Spleen (tissue), 7 donors: Measurements from ENCODE around the genes RND1, DHH and SPATS2.

GRCh38 chr12:48350008-48350752, 539 bp downstream of the ZNF641 start:
- PRO-cap, 4 experiments, result peak in 4 of 4 experiments; most common plus-strand start chr12:48350553 (in 3); most common minus-strand start chr12:48350556 (in 2)
- RAMPAGE, long total RNA, 4 experiments, result no peak in any of the 4 experiments

DNA sequence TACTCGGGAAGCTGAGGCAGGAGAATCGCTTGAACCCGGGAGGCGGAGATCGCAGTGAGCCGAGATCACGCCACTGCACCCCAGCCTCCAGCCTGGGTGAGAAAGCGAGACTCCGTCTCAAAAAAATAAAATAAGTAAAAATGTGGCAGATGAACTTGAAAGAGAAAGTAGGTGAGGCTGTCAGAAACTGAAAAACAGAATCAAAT, 708 bp upstream of the CCNT1 start:
- PRO-cap, 4 experiments, result no peak in any of the 4 experiments
- RAMPAGE, long total RNA, 4 experiments, result no peak in any of the 4 experiments

- PRO-cap, 4 experiments, result no peak in any of the 4 experiments
- RAMPAGE, long total RNA, 4 experiments, result no peak in any of the 4 experiments
Observed at GRCh38 chr12:48768252-48768751, 20.6 kb downstream of the ADCY6 start.

GRCh38 chr12:48787654-48788447, 1.0 kb downstream of the ADCY6 start:
- PRO-cap, 4 experiments, result no peak in any of the 4 experiments
- RAMPAGE, long total RNA, 4 experiments, result no peak in any of the 4 experiments

- PRO-cap, 4 experiments, result peak in 4 of 4 experiments; most common minus-strand start chr12:48865870 (in 4)
- RAMPAGE, long total RNA, 4 experiments, result no peak in any of the 4 experiments
Observed at GRCh38 chr12:48865593-48866528, at the start of gene RND1. Gene RND1, minus strand, starts transcription at chr12:48865870.

DNA sequence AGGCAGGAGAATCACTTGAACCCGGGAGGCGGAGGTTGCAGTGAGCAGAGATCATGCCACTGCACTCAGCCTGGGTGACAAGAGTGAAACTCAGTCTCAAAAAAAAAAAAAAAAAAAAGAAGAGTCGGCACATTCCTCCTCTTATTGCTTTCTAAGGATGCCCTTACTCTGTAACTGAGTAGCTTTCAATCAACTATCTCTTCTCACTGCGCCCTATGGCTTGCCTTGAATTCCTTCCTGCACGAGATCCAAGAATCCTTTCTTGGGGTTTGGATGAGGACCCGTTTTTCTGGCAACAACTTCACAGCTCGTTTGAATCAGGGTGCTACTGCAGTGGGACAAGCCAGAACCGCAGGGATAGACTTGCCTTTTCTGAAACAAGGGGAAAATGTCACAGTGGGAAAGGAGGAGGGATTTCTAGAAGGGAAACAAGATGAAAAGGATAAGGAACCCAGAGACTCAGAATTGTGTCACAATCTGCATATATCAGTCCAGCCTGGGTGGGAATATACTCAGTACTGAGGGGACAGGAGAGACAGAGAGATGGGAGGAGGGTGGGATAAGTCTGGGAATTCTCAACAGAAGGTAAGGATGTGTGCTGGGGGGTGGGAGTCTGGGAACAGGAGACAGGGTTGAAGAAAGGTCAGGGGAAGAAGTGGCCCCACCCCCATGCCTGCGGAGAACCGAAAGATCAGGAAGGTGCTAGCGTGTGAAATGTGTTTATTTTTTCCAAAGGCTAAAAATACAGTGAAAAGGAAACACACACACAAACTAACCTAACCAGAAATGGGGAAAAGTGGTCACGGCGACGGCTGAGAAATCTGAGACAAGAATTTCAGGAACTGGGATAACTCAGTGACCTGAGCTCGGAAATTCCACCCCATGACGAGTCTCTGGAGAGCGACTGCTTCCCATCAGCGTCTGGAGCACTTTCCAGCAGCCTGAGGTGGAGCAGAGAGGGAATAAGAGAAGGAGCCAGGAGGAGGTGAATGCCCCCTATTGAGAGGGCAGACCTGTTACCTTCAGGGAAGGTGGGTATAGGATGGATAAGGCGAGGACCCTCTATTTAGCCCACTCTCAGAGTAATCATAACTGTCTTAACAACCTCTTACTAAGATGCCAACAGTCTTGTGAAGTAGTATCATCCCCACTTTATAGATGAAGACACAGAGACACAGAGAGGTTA, 16.4 kb upstream of the RND1 start:
- PRO-cap, 4 experiments, result no peak in any of the 4 experiments
- RAMPAGE, long total RNA, 4 experiments, result no peak in any of the 4 experiments

DNA sequence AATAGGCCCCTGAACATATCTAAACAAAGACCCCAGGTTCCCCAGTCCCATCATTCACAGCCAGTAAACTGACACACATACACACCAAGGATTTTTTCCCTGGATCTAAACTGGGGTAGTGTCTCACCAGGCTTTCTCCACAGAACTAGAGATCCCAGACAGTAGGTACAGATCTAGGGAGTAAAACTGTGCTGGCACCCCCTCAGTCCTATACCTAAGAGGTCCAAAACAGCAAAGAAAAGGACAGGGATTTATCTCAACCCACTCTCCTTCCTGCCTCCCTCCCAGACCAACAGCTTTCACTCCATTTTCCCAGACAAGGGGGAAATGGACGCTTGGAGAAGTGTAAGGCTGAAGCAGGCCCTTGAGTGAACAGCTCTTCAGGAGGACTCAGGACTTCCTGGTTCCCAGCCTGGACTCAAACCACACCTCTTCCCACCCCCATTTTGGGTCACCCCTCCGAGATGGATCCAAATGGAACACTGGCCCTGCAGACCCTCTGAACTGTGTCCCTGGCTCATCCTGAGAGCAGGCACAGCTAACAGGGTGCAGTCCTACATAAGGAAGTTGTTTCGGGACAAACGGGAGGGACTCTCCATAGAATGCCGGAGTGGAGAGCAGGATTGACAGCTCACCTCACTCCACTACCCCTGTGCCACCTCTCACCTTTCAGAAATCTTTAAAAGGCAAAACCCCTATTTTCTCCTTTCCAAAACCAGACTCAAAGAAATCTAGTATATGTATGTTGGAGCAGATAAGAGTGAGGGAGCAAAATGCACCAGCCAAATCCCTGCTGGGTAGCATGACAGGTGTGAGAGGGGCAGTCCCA, 2.7 kb downstream of the KMT2D start:
- PRO-cap, 4 experiments, result no peak in any of the 4 experiments
- RAMPAGE, long total RNA, 4 experiments, result no peak in any of the 4 experiments

DNA sequence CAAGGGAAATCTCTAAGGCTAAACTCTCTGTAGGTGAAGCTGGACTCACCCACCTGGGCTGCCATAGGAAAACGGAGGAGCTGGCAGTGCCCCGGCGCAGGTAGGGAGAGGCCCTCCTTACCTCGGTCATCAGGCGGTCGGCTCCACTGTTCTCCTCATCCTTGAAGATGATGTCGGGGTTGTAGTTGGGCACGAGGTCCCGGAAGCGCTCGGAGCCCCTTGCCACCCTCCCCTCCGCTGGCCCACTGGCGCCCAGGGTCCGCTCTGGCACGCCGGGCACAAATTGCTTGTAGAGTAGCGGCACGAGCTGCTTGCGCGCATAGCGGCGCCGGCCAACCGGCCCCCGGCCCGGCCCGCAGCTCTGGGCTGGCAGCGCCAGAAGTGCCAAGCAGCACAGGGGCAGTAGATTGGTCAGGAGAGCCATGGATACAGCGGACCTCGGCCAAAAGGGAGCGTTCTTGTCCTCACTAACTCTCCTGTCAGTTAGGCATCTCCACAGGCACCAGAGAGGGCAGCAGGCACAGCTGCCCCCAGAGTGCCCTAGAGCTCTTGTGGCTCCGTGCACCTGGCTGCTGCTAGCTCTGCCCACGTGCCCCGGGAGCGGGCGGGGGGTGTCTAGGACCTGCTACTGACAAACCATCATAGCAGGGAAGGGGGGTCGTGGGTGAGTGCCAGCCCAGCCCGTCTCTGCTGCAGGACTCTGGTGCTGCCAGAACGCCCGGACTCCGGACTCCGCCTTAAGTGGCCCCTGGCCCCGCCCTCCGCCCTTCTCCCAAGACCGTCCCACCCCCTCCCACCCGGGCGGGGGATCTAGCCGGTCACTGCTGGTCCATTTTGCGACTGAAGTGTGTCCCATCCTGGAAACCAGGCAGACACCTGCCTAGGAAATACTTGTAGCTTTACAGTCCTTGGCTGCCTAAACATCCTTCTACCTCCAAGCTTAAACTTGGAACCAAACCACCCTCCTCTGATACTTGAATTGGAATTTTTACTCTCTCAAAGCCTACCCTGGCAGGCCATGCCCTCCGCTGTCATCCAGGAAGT, at the start of gene DHH:
DHH (minus strand) TSS at position 713 of the 1,044 bp plus-strand sequence.
- PRO-cap, 4 experiments, result peak in 1 of 4 experiments; most common minus-strand start position 689 of the sequence (in 1)
- RAMPAGE, long total RNA, 4 experiments, result no peak in any of the 4 experiments

GRCh38 chr12:49096846-49097299, 2.3 kb upstream of the DHH start:
- PRO-cap, 4 experiments, result no peak in any of the 4 experiments
- RAMPAGE, long total RNA, 4 experiments, result no peak in any of the 4 experiments

GRCh38 chr12:49130027-49130560, 1.1 kb downstream of the TUBA1B start:
- PRO-cap, 4 experiments, result peak in 2 of 4 experiments; most common plus-strand start chr12:49130413 (in 1); most common minus-strand start chr12:49130154 (in 1)
- RAMPAGE, long total RNA, 4 experiments, result no peak in any of the 4 experiments

DNA sequence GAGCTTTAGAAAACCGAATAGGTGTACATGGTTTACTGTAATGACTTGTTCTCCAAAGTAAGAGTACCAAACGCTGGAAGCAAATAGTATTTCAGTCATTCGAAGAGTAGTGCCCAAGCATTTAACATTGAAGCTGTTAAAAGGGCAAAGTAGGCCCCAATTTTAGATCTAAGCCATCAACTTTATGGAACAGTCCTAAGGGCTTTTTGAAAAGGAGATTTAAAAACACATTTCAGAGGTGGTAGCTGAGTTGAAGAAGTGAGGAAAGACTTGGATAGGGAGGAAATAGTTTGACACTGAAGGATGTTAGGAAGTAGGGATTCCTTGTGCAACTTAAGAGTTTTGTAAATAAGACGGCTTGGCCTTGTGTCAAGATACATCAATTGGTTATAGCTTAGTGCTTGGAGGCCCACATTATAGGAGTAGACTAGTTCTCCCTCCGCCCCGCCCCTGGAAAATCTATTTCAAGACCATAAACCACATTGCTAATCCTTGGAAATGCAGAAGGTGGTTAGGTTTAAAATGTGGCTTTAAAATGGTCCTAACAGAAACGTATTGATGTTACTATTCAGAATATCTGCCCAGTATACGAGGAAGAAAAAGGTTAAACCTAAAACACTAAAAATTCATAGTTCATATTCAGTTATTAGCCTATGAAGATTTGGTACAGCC, 844 bp upstream of the TUBA1B start:
- PRO-cap, 4 experiments, result no peak in any of the 4 experiments
- RAMPAGE, long total RNA, 4 experiments, result no peak in any of the 4 experiments

GRCh38 chr12:49189983-49190702, 1.3 kb upstream of the TUBA1A start:
- PRO-cap, 4 experiments, result no peak in any of the 4 experiments
- RAMPAGE, long total RNA, 4 experiments, result no peak in any of the 4 experiments

GRCh38 chr12:49233642-49234399, 31.1 kb upstream of the TUBA1C start:
- PRO-cap, 4 experiments, result peak in 4 of 4 experiments; most common plus-strand start chr12:49233907 (in 4); most common minus-strand start chr12:49233871 (in 3)
- RAMPAGE, long total RNA, 4 experiments, result no peak in any of the 4 experiments

- PRO-cap, 4 experiments, result no peak in any of the 4 experiments
- RAMPAGE, long total RNA, 4 experiments, result no peak in any of the 4 experiments
Observed at GRCh38 chr12:49273671-49274350, 8.9 kb downstream of the TUBA1C start.

DNA sequence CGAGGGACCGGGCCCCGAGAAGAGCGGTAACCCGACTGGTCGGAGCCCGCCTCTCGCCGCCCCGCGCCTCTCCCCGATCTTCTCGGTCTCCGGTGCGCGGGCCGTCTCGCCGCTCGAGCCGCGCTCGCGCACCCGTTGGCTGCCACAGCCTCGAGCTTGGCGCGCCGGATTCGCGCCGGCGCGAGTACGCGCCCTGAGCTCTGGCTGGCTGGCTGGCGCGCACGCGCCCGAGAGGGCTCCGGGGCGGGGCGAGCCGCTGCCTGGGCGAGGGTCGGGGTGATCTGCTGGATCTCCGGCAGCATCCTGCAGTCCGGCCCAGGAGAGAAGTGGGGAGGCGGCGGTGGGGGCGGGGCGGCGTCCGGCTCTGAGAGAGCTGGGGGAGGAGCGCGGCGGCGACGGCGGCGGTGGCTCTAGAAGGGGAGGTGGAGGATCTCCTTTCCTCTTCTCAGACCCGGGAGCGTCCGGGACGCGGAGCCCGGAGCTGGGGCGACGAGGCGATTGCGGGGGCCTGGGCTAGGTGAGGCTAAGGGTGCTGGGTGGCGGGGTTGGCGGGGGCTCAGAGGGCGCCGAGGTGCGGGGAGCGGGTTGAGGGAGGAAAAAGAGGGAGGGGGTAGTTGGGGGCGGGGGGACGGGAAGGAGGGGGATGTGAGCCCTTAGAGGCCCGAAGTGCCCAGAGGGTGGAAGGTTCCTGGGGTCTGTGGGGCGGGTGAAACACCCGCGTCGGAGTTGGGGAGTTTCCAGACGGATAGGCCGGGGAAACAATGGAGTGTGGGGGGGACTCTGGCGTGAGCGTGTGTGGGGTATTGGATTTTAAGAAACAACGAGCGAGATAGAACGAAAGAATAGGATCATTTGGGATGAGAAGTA, at the start of gene SPATS2:
SPATS2 (plus strand) TSS at position 392 of the 867 bp plus-strand sequence.
- PRO-cap, 4 experiments, result peak in 4 of 4 experiments; most common plus-strand start position 224 of the sequence (in 1); most common minus-strand start position 202 of the sequence (in 2)
- RAMPAGE, long total RNA, 4 experiments, result start-site peak on the plus strand in 4 of 4 experiments, centred at positions 366 to 449 of the sequence, 42 to 173 reads per replicate; start-site peak on the minus strand in 1 of 4 experiments, centred at position 149 of the sequence, 8 reads per replicate

DNA sequence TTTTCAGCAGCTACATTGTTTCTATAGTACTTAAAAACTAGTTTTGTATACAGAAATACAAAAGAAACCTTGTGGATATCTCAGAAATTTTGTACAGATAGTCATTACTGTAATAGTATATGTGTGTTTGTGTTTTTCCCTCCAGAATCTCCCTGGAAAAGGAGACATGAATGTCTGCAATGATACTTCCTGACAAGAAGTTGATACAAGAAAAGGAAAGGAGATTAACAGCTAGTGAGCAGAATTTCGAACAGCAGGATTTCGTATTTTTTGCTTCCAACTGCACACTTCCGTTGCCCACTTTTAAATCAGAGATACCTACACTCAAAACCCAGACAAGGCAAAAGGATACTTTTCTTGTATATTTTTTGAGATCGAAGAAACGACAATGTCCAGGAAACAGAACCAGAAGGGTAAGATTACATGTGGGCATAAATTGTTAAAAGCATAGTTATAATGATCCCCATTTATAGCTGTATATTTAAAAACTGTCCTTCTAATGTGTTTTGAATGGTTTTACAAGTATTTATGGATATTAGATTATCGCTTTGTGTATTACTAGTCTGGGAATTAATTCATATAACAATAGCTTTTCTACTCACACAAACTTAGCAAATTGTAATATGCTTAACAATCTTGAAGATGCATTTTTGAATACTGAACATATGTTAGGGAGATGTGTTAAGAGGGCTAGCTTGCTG, 78.1 kb upstream of the KCNH3 start:
- PRO-cap, 4 experiments, result no peak in any of the 4 experiments
- RAMPAGE, long total RNA, 4 experiments, result no peak in any of the 4 experiments

DNA sequence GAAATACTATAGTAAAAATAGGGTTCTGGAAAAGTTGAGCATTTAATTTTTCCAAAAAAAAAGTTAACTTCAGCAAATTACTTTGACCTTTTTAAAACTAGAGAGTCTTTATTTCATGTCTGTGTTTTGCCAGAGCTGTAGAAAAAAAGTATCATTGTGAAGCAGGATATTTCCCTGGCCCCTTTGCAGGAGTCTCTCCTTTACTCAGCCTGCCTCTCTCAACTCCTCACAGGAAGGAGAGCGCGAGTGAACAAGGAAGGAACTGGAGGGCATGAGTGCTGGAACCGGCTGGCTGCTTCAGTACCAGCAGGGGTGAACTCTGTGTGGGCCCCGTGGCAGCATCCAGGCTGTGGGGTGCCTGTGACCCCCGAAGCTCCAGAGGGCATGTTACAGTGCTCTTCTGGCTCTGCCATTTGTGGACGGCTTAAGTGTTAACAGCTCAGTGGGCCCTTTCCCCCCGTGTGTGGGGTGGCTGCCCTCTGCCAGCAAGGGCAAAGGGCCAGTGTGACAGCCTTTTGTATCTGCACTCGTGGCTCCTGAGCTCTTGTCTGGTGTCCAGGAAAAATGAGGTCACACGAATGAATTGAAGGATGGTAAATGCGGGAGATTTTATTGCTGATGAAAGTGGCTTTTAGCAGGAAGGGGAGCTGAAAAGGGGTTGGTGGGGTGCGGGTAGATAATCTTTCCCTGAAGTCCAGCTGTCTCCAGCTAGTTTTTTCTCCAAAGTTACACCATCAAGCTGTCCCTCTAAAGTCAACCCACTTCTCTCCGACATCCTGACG, 76.6 kb upstream of the KCNH3 start:
- PRO-cap, 4 experiments, result no peak in any of the 4 experiments
- RAMPAGE, long total RNA, 4 experiments, result no peak in any of the 4 experiments

DNA sequence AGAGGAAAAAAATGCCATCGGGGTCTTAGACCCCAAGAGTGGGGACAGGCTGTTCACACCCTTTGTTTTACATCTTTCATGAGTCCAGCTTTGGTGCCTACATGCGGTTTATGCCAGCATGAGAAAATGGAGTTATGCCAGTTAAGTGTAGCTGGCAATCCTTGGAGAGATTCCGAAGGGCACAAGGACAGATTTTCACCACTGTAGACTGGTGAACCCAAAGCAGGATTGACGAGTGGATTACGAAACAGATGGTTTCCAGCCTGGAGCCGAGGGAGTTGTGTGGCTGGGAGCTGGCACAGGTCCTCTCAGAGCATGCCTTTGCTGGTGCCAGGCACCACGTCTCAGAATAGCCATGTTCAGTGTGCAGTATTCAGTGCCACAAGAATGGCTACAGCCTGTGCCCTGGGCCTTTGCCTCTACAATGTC, 13.1 kb downstream of the KCNH3 start:
- PRO-cap, 4 experiments, result no peak in any of the 4 experiments
- RAMPAGE, long total RNA, 4 experiments, result no peak in any of the 4 experiments

- PRO-cap, 4 experiments, result no peak in any of the 4 experiments
- RAMPAGE, long total RNA, 4 experiments, result no peak in any of the 4 experiments
Observed at GRCh38 chr12:49706236-49706334, 1.1 kb downstream of the FMNL3 start.

DNA sequence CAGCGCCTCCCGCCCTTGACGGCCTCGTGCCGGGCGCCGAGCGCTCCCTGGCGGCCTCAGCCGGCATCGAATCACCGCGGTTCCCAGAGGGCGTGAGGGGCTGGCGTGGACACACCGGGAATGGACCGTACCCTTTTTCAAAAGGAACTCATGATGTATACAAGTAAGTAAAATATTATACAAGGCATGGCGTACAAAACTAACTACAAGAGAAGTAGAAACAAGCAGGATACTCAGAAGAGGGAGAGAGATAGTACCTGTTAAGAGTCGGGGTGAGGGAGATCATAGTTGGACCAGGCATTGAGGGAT, 426 bp upstream of the FMNL3 start:
- PRO-cap, 4 experiments, result no peak in any of the 4 experiments
- RAMPAGE, long total RNA, 4 experiments, result no peak in any of the 4 experiments